Diencephalon (tissue), 2 donors: ENCODE data around the genes FBXO2, MTHFR, CLCN6 and NPPB.

- RAMPAGE, long total RNA, result no peak
Measured at GRCh38 chr1:11031470-11031972, 15.5 kb downstream of the MASP2 start.

DNA sequence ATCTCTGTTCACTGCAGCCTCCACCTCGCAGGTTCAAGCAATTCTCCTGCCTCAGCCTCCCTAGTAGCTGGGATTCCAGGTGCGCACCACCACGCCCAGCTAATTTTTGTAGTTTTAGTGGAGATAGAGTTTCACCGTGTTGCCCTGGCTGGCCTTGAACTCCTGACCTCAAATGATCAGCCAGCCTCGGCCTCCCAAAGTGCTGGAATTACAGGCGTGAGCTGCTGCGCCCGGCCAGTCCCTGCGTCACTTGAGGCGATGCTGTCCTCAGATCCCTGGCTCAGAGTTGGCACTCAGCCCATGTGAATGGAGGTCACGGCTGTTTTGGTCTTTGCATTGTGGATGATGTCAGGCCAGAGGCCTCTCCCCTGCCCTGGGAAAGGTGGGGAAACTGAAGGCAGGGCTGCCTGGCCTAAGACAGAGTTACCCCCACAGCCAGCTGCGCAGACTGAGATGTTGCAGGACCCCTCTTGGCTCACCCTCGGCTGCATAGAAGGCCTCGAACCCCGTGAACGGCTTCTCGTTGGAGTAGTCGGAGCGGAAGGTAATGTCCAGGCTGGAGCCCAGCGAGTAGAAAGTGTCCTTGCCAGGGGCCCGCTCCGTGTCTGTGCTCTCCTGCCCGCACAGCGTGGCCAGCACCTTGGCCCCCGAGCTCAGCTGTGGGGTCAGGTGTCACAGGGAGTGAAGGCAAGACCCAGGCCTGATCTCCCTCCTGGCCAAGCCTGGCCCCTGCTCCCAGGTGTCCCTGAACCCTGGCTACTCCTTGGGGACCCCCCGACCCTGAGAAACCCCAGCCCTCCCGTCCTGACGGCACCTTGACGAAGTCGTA lies 748 bp downstream of the MASP2 start:
- RAMPAGE, long total RNA, result no peak

DNA sequence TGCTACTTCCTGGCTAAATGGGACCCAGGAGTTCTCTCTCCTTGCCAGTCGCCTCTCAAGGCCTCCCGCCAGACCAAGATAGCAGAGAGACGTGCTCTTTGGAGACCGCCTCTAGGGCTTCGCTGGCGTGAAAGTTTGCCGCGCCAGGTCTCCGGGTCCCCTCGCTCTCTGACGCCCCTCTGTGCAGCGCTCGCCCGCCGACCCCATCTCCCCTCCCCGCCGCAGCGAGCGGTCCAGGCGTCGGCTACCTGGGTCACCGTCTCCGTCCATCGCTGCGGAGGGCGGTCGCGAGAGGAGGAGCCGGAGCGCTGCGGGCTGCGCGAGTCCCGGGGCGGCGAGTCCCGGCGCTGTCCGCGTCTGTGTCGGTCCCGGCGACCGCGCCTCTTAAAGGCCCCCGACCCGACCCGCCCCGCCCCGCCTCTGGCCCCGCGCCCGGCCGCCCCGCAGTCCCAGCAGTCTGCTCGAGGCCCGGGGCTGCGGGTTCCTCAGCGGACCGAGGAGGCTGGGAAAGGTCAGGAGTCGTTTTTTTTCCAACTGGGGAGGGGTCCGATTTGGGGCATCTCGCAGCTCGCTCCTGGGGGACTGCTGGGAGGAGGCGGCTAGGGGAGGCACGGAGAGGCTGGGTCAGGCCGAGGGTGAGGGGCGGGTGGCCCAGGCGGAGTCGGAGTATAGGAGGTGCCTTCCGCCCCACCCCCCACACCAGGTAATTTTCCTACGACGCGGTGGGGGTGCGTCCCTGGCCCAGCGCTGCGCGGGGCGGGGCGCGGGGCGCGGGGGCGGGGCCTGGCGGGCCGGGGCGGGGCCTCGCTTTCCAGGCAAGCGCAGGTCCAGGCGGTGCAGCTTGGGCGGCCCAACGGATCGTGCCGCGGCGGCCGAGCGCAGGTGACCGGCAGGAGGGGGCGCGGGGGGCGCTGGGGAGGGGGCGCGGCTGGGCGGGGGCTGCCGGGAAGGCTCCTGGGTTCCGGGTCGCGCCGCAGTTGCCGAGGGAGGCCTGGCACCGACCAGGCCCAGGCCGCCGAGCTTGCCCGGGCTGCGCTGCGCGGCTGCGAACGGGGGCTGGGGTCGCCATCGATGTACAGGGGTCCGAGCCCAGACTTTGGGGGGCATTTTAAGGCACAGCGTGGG lies at the start of gene FBXO2:
Gene FBXO2 (minus strand): TSS at position 359 of the 1,125 bp plus-strand sequence.
- RAMPAGE, long total RNA, result start-site peak on the plus strand centred at position 829 of the sequence, 70 bp wide, 995 and 744 reads in 2 replicates

DNA sequence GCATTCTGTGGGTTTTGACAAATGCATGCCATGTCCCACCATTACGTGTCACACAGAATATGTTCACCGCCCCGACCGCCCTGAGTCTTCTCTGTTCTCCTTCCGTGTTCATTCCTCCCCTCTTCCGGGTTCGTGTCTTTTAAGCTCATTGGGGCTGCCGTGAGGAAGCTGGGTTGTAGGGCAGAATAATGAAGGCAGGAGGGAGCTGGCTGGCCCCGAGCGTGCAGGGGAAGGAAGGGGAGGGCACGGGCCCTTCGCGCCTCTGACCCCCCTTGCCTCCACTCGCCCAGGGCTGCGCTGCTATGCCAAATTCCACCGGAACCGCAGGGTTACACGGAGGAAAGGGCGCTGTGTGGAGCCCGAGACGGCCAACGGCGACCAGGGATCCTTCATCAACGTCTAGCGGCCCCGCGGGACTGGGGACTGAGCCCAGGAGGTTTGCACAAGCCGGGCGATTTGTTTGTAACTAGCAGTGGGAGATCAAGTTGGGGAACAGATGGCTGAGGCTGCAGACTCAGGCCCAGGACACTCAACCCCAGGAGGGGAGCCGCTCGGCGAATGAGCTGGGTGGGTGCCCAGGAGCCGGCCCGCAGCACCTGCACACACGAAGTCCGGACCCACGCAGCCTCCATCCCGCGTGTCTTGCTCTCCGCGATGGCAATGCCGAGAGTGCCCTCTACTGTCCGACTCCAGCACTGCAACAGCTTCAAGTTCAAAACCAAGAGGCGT lies 16.5 kb upstream of the AGTRAP start:
- RAMPAGE, long total RNA, result no peak

- RAMPAGE, long total RNA, result no peak
Measured at GRCh38 chr1:11786626-11787601, 18.9 kb downstream of the MTHFR start.

GRCh38 chr1:11790359-11791411 lies 15.1 kb downstream of the MTHFR start:
- RAMPAGE, long total RNA, result no peak

GRCh38 chr1:11805439-11806035 lies at the start of gene MTHFR:
MTHFR (minus strand) TSS chr1:11805964.
- RAMPAGE, long total RNA, result no peak

DNA sequence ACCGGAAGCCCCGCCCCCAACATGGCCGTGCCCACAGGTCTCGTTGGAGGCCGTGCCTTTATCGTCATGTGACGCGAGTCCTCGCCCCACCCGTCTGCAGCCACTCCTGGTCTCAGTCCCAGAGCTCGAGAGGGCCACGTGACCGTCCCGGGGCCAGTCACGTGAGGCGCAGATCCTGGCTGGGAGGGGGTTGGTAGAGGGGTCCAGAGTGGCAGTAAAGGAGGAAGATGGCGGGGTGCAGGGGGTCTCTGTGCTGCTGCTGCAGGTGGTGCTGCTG lies at the start of gene CLCN6:
Gene CLCN6 (plus strand): TSS at position 156 of the 277 bp plus-strand sequence.
- RAMPAGE, long total RNA, result no peak

- RAMPAGE, long total RNA, result no peak
Measured at GRCh38 chr1:11839475-11839696, 8.2 kb downstream of the NPPA start.

GRCh38 chr1:11858664-11859314 lies at the start of gene NPPB:
NPPB (minus strand) TSS chr1:11858945.
- RAMPAGE, long total RNA, result no peak

DNA sequence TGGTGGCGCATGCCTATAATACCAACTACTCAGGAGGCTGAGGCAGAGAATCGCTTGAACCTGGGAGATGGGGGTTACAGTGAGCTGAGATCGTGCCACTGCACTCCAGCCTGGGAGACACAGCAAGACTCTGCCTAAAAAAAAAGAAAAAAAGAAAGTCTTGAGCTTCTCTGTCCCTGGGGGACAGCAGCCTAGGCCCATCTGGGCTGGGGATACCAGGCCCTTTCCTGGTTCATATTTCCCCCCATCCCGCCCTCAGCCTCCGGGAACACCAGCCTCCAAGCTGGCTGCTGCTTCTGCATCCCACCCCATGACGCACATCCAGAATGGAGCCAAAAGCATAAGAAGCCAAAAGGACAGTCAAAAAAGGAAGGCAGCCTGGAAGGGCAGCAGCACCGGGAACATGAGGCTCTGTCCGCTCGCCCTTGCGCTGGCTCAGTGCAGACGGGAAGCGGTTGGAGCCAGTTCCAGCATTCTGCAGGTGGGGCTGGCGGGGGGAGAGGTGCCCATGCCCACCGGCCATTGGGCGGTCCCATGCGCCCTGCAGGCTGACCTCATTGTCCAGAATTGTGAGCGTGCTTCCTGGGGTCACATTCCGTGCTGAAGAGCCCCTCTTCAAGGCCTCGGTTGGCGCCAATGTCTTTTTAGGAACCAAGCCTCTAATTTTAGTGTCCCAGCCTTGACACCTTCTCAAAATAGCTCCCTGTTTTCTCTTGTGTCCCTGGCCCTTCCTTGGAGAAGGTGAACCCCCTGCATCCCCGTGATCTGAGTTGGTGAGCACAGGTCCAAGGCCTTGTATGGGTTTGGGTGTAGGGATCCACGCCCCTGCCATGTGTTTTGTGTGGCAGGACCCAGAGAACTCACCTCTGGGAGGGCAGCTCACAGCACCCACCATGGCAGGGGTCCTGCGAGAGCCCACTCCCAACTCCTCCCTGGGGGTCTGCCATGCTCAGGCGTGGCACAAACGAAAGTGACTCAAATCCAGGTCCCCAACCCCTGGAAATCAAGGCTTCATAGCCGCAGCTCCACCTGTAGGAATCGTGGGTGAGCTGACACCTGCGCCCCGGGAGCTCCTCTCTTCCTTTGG lies 28.4 kb upstream of the NPPB start:
- RAMPAGE, long total RNA, result no peak

GRCh38 chr1:12079536-12079884 lies 16.4 kb downstream of the TNFRSF8 start:
- RAMPAGE, long total RNA, result no peak

GRCh38 chr1:12173380-12174190 lies 6.8 kb downstream of the TNFRSF1B start:
- RAMPAGE, long total RNA, result no peak

- RAMPAGE, long total RNA, result no peak
Measured at GRCh38 chr1:12177150-12178476, 10.8 kb downstream of the TNFRSF1B start.

- RAMPAGE, long total RNA, result no peak
Measured at GRCh38 chr1:12205318-12205555, 24.6 kb upstream of the VPS13D start.

GRCh38 chr1:12342449-12343015 lies 112.7 kb downstream of the VPS13D start:
- RAMPAGE, long total RNA, result no peak

DNA sequence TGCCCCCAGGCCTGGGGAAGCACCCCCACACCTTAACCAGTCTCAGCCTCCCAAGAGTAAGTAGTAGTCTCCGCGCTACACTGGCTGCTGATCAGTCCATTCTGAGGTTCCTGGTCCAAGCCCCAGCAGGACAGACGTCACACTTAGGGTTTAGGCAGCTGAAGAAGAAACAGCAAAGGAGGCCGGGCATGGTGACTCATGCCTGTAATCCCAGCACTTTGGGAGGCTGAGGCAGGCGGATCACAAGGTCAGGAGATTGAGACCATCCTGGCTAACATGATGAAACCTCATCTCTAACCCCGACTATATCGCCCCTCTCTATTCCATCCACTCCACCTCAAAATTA lies 105.9 kb downstream of the DHRS3 start:
- RAMPAGE, long total RNA, result no peak

DNA sequence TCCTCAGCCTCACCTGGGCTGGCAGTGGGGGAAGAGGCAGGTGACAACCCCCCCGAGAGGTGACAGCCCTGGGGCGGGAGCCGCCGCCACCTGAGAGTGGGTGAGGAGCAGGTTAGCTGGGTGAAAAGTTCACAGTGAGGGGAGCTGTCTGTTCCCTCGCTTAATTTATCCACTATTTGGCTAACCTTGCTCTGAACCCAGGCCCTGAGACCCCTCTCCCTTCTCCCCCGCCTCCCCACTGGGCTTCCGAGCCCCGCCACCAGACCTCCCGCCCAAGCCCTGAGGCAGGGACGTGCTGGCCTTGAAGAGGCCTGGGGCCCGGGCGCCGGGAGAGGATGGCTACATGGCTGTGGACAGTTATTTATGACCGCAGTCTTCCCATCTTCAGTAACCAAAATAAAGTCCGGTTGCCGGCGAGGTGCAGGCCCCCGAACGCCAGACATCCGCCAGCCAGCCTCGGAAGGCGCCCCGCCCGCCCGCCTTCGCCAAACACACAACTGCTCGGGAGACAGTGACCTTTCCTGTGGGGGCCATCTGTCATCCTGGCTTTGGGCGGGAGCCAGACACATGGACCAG lies 69.1 kb downstream of the DHRS3 start:
- RAMPAGE, long total RNA, result no peak

GRCh38 chr1:12549440-12550382 lies 68.3 kb downstream of the DHRS3 start:
- RAMPAGE, long total RNA, result no peak

GRCh38 chr1:12584797-12586116 lies 32.8 kb downstream of the DHRS3 start:
- RAMPAGE, long total RNA, result no peak